ENCODE measurements around the genes MYL12A, DLGAP1, AKAIN1 and TMEM200C.

GRCh38 chr18:2945432-2946375 lies 67.2 kb downstream of the LPIN2 start:
- PRO-cap, 2 experiments = no peak in any of the 2 experiments

- PRO-cap, 2 experiments = no peak in any of the 2 experiments
Measured at GRCh38 chr18:2961733-2962341, 51.1 kb downstream of the LPIN2 start.

GRCh38 chr18:2963059-2963640 lies 49.8 kb downstream of the LPIN2 start:
- PRO-cap, 2 experiments = no peak in any of the 2 experiments

DNA sequence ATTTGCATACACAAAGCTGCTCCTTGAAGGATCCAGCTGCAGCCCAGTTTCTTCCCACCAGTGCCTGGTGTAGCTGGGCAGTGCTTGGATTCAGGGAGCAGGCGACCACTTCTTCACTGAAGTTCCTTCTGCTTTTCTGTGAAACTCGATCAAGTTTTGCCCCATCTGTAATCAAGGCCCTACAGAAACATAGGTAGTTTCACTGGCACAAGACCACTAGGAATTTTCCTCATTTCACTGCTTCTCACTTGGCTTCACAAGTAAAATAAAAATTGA lies 1.7 kb upstream of the LPIN2 start:
- PRO-cap, 2 experiments = no peak in any of the 2 experiments

- PRO-cap, 2 experiments = no peak in any of the 2 experiments
Measured at GRCh38 chr18:3079082-3079618, 66.2 kb upstream of the LPIN2 start.

DNA sequence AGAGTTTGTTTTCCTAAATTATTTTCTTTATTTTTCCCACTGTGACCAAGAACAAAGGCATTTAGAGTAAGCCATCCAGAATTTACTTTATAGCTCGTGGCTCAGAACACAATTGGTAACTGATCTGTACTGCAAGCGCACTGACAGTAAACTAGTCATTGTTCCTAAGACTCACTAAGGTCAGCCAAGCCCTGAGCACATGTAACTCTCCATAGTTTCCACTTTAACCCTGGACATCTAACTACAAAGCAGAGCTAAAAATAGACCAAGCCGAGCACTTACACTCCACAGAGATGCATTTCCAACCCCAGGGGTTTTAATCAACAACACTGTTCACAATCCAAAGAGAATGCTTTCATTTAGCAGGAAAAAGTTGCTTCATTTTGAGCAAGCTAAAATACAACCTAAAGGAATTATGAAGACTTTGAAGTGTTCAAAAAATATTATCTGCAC lies 8.1 kb downstream of the MYOM1 start:
- PRO-cap, 2 experiments = no peak in any of the 2 experiments

DNA sequence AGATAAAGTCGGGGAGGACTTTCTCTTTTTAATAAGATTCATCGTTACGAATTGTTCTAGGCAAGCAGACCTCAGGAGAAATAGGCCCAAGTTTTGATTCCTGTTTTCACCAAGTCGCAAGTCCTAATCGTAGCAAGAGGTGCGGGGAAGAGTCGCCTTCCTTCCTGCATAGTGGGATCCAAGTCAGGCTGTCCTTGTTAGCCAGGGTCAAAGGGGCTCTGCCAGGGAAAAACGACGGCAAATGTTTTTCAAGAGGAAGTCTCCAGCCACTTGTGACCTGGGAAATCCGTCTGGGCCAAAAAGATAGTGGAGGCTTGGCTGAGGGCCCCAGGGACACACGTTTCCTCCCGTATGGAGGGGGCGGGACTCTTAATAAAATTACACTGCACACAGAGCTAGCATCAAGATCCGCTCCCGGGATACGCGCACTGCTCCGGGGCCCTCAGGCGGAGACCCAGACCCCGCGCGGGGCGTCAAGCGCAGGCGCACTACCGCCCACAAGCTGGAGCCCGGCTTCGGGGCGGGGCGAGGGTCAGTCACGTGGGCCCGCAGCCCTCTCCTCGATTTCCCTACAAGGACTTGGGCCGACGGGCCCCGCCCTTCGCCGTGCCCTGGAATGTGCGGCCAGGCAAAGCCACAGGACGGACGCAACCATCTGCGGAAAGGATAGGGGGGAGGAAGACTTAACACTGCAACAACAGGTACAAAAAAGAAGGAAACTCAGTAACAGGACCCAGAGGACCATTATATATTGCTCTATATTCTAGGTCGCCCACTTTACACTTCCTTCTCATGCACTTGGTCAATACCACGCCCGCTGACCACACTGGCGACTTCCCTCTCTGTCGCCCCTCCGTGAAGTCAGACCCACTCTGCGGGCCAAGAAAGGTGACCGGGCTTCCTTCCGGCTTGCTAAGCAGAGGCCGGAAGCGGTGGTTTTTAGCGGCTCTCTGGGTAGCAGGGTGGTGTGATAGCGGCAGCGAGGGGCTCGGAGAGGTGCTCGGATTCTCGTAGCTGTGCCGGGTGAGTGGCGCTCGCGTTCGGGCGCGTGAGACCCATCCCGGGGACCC lies at the start of gene MYL12A:
TSS of gene MYL12A (plus strand) at position 915 of the 1,070 bp plus-strand sequence.
- PRO-cap, 2 experiments = peak in 2 of 2 experiments; most common plus-strand start position 428 of the sequence (in 1); most common minus-strand start position 430 of the sequence (in 2)

- PRO-cap, 2 experiments = peak in 2 of 2 experiments; most common minus-strand start chr18:3454822 (in 2)
Measured at GRCh38 chr18:3454402-3455677, 4.9 kb downstream of the TGIF1 start.

GRCh38 chr18:3457255-3458254 lies 7.6 kb downstream of the TGIF1 start:
- PRO-cap, 2 experiments = no peak in any of the 2 experiments

DNA sequence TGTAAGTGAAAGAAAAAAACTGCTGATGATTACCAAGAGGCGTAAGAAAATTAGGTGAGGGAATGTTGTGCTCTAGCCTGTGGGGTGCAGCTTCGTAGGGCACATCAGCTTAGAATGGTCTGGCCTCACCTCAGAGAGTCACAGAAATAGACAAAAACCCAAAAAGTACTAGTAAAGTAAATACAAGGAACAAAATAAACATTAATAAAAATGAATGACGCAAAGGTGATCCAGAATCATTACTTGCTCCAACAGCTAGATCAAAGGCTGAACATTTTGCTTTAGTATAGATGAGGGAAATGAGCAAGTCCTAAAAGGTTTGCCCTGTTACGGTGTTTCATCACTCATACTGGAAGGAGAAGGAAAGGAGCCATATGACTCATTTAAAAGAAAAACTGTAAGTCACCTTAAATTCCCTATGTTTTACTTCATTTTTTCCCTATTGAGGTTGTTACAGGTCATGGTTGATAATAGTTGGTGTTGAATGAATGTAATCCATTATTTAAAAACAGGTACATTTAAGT lies 9.4 kb downstream of the TGIF1 start:
- PRO-cap, 2 experiments = peak in 1 of 2 experiments; most common minus-strand start position 116 of the sequence (in 1)

DNA sequence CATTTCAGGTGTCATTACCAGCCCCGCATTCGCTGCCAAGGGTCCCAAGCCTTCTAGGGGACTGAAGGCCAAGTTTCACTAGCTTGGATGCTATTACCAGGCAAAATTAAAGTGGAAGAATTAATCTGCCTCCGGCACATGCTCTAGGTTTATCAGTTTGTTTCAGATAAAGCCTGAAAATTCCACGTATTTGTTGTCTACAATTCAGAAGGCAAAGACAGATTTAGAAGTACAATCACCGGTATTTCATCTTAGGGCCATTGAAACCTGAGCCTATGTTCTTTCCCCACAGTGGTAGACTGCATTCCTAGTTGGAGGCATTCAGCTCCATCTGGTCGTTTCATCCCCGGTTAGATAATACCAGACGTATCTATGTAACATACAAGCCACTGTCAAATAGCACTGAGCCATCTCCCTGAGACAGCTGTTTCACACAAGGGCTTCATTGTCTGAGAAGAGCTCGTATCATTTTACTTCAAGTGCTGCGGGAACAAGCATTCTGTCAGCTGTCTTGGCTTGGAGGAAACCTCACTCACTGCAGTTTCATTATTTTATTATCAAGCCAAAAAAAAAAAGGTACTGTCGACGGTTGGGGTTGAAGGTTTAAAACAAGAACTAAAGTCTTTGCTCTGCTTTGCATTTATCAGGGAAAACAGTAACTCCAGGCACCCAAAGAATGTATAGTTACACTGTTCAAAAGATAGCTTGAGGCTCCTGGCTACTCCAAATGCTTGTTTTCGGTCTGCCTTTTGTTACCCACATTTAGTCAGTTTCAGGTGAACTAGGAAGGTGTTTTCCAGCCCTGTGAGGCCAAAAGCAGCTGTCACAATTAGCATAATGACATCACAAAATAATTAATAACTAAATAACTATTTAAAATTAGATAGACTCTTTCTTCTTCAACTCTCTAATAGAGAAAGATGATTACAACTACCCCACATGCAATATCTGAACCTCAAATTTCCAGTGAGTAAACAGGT lies 76.7 kb downstream of the TGIF1 start:
- PRO-cap, 2 experiments = no peak in any of the 2 experiments

DNA sequence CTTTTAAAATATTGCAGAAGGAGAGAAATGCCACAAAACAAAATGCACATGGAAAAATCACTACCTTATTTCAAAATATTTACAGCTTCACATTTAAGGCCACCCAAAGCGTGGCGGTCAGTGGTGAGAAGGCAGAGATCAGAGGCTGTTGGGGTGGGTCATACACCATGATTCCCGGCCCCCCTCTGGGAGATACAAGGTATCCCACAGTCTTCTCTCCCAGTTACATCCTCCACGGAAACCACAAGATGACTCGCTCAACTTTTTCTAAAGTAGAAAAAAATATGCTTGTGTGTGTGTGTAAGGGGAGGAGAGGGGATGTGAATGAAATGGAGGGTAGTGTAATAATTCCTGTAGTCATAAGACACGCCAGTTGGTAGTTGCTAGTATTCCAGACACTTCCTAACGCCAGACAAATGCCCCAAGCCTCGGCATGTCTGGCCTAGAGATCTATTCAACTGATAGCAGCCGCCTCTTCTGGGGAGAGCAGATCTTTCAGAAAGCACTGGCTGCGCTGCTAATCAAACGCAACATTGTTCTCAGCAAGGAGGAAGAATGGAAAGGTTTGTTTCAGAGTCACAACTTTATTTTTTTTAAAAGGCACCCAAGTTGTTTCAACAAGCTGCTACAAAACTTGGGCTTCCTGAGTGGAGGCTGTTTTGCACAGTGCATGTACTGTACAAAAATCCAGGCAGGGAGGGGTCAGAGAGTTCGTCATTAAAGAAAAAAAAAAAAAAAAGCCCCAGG lies 143.5 kb downstream of the TGIF1 start:
- PRO-cap, 2 experiments = peak in 2 of 2 experiments; most common minus-strand start position 187 of the sequence (in 1)

- PRO-cap, 2 experiments = no peak in any of the 2 experiments
Measured at GRCh38 chr18:3675997-3676518, 226.1 kb downstream of the TGIF1 start.

DNA sequence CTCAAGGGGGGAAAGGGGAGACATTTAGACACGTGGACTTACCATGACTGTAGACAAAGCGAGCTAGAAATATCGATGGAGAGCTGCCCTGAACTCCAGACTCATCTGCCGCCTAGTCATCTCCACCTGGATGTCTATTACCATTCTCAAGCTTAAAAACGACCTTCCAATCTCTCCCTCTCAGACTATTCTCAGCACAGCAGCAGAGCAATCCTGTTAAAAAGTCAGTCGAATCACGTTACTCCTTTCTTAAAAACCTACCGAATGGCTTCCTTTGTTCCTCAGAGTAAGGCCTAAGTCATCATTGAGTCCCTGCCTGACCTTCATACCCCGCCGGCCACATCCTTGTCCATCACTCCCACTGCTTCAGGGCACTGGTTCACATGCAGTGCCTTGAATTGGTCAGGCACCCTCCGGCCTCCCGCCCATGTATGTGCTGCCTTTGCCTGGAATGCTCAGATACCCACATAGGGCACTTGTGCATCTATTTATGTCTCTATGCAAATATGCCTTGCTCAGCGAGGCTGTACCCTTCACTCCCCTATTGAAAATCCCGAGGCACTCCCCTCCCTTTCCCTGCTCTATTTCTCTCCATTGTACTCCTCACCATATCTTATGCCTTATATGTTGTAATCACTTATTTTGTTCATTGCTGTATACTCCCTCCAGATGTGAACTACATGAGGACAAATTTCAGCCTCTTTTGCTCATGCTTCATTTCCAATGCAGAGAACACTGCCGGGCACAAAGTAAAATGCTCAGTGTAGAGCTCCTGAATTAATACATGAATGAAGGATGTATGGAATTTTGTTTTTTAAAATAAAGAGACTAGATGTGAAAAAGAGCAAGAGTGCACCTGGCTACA lies 206.3 kb downstream of the DLGAP1 start:
- PRO-cap, 2 experiments = no peak in any of the 2 experiments

DNA sequence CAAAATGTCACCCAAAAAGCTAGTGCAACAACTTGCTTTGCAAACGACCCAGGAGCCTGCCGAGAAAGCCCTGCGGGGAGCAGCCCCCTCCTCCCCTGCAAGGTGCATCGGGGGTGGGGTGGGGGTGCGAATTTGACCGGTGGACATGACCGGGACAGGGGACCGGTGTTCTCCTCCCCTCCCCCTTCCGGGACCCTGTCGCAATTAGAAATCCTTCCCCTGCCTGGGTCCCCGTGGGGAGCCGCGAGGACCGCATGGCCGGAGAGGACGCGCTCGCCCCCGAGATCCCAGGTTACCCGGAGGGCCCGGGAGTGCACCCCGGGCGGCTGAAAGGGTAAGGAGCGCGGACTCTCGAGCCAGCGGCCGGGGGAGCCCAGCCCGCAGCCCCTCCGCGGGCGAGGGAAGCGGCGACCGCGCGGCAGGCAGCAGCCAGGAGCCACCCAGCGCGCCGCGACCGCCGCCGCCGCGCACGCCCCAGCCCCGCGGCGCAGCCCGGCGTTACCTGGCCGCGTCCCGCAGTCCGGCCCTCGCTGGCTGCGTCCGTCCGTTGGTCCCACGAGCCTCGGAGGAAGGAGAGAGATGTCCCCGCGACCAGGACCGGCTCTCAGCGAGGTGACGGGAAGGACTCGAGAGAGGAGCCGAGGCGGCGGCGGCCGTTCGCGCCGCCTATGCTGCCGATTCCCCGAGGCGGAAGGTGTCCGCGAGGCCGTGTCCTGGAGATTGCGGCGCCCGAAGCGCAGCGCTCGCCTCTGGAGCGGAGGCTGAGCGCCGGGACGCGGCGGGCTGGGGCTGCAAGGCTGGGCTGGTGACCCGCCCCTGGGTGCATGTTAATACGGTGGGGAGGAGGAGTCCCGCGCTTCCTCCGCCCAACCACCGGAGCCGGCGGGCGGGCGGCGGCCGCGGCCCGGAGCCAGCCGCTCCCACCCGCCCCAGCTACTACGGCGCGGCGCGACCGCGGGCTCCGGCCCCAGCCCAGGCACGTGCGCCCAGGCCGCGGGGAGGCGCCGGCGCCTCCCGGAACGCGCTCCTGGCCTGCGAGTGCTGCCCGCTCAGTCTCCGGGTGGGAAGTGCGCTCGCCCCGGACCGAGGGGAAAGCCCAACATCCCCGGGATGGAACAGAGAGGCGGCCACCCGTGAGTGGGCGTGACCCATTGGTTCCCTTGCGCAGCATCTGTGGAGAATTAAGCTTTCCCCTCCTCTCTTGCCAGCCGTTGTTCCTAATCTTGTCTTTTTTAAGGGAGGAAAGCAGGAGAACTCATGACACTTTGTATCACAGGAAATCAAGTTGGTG lies at the start of gene DLGAP1:
TSS of gene DLGAP1 (minus strand) at position 804 of the 1,291 bp plus-strand sequence.
- PRO-cap, 2 experiments = peak in 1 of 2 experiments; most common minus-strand start position 804 of the sequence (in 1)

GRCh38 chr18:5196700-5197430 lies at the start of gene AKAIN1:
Gene AKAIN1, minus strand, starts transcription at chr18:5197257.
- PRO-cap, 2 experiments = no peak in any of the 2 experiments

GRCh38 chr18:5527567-5528119 lies 16.2 kb downstream of the EPB41L3 start:
- PRO-cap, 2 experiments = no peak in any of the 2 experiments

DNA sequence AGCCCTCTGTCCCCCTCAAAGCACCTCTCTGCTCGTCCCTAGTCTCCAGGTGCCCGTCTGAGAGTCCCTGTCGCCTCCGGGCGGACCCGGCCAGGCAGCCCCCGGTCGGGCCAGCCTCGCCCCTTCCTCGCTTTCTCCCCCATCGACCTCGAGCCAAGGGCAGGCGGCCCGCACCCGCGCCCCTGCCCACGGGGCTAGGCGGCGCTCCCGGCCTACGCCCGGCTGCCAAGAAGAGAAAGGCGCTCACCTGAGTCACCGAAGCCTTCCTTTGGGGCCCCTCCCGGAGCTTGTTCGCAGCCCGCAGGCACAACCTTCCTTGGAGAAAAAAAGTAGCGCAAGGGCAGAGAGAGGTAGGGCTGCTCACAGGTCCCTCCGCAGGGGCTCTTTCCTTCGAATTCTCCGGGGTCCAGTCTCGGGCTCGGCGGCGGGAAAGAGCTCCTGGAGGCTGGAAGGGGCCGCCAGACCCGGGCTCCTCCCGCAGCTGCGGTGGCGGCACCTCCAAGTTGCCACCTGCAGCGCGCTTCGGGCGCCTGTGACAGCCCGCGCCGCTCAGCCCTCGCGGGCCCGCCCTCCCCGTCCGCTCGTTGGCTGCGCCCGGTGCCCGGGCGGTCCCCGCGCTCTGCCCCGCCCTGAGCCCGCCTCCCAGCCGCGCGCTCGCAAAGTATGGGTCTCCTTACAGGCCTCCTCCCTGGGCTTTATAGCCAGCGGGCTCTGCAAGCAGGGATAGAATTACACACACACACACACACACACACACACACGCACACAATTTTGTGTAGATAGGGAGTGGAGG lies 86.5 kb upstream of the EPB41L3 start:
- PRO-cap, 2 experiments = peak in 2 of 2 experiments; most common minus-strand start position 512 of the sequence (in 1)

DNA sequence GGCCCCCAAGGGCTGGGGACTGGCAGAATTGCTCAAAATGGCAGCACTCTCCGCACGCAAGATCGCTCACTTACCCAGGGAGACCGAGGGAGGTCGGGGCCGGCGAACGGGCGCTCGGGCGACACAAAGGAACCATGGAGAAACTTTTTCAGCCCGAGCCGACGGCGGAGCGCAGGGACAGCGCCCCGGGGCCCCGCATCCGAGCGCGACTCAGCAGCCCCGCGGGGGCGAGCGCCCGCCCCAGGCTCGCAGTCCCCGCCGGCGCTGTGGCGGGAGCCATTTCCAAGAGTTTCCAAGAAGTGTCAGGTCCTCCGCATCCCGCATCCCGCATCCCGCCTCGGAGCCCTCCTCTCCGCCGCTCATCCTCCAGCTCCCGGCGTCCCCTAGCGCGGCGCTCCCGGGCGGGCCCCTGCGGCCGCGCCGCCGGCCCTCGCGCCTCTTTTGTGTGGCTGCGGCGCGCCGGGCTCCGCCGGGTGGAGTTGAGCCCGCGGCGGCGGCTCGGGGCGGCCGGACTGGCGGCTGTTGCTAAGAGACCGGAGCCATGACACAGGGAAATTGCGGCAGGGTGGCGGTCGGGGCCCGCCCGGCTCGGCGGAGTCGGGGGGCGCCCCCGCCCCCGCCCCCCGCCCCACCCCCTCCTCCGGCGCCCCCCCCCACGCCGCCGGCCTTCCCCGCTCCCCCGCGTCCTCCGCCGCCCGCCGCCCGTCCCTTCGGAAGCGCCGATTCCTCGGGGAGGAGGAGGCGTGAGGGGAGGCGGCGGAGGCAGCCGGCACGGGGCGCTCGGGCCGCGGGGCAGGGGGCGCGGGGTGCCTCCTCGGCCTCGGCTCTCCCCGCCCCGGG lies at the start of gene TMEM200C:
TSS of gene TMEM200C (minus strand) at position 567 of the 840 bp plus-strand sequence.
- PRO-cap, 2 experiments = no peak in any of the 2 experiments

DNA sequence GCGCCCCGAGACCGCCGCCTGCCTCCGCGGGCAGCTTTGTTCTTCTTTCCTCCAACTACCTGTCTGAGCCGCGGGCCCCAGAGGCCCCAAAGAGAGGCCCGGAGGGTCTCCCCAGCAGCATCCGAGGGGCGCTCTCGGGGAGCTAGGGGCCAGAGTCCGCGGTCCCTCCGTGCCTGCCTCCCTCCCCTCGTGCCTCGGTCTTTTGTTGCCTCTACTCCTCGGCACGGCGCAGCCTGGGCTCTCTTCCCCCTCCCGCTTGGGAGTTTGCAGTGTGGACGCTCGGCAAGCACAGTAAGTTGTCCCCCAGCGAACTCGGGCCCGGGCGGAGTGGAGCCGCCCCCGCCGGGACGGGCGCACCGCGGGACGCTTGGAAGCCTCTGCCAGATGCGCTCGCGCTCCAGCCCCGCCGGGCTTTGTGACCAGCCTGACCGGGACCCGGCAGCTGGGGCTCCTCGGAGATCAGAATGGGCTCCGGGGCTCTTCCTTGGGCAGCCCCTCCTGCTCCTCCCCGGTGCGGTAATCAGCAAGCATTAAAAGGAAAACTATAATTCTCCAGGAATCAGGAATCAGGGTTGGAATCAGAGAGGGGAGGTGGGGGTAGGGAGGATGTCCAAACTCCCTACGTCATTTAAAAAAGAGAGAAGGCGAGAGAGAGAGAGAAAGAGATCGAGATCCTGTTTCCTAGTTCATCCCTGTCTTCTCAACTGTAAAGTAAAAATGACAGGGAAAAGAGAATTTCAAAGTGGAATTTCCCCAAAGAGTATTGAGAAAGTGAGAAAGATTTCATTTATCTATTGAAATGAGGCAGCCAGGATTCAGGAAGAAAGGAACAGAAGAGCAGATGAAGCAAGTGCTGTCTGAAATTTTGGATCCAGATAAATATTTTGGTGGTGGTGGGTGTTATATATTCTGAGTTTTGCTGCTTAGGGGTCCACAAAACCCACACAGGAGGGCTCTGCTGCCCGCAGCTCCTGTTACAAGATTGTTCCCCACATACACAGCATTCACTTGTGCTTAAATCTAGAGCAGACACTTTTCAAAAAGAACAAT lies 799 bp upstream of the TMEM200C start:
- PRO-cap, 2 experiments = no peak in any of the 2 experiments

Measured in Colon Carcinoma Metastatic in the Lung (tissue), 2 donors.